AG09319 (cell line): ENCODE measurements around the genes PCGF1 and TLX2.

- RRBS, result no CpG with 5 or more reads among the region's 12 CpGs
Measured at GRCh38 chr2:73602074-73602548, 40.1 kb downstream of the NAT8 start.

- RRBS, result no CpG with 5 or more reads among the region's 2 CpGs
Measured at GRCh38 chr2:73908931-73909130, 16.0 kb downstream of the ACTG2 start.

GRCh38 chr2:73985435-73985732 lies 674 bp downstream of the TET3 start:
- RRBS, result under 1% methylated on average over 27 of the region's 35 CpGs

DNA sequence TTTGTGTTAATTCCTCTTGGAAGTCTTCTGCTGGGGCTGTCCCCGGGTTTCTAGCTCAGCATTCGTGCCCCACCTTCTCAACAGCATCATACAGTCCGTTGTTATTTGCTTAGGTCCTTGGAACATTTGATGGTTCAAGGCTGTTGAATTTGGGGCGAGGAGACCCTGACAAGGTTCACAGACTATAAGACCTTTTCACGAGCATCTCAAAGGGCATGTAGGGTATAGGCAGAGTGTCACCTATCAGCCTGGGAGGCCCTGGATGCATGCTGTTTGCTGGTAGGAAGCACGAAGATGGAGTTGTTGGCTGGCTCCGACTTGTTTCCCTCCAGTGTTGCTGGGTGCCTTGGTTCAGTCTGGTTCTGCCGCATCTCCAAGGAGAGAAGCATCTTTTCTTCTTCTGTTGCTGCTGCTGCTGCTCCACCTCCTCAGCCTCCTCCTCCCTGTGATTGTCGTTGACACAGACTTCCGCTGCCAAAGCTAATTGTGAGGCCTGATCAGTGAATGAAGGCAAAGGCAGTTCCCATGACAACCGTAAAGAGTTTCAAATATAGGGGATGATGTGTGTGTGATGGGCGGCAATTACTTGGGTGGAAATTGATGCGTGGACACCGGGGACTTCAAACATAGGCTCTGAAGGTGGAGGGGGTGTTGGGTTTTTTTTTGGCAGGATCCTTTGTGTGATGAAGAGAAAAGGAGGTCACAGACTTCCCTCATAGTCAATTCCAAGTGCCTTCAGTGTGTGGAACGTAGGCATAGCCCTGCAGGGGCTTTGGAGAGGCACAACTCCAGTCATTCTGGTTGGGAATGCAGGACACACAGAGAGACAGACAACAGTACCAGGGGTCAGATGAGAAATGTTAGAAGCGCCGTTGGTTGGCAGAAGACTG lies 13.7 kb downstream of the TET3 start:
- RRBS, result no CpG with 5 or more reads among the region's 17 CpGs

- RRBS, result no CpG with 5 or more reads among the region's 1 CpG
Measured at GRCh38 chr2:74054238-74054657, 69.5 kb downstream of the TET3 start.

DNA sequence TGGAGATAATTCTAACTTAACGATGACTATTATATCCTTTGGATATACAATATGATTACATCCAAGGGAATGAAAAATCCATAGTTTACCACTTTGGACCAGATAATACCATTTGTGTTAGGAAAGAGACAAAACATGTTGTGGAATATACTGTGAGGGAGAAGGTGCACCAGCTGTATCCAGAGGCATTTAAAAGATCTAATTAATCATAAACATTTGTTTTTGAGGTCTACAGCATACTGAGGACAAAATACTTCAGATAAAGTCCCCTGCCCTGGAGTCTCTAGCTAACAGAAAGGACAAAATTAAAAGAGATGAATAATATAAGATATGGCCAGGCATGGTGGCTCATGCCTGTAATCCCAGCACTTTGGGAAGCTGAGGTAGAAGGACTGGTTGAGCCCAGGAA lies 11.2 kb downstream of the MOB1A start:
- RRBS, result no CpG with 5 or more reads among the region's 1 CpG

- RRBS, result 1% methylated on average over 18 of the region's 72 CpGs
Measured at GRCh38 chr2:74198770-74199416, 478 bp downstream of the MTHFD2 start.

DNA sequence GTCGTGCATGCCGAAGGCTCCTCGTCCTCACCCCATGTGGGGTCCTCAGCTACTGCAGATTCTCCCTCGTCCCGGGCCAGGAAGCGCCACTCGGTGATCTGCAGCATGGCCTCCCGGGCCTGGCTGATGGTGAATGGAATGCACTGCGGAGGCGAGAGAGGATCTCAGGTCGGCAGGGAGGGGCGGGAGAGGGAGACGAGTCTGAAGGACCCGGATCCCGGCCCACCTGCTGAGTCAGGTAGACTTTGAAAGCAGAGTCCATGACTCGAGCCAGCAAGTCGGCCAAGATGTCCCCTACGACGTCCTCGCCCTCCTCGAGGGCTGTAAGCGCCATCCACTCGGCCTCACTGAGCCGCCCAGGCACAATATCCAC lies 5.6 kb downstream of the C2orf81 start:
- RRBS, result 47% methylated on average over 5 of the region's 24 CpGs

DNA sequence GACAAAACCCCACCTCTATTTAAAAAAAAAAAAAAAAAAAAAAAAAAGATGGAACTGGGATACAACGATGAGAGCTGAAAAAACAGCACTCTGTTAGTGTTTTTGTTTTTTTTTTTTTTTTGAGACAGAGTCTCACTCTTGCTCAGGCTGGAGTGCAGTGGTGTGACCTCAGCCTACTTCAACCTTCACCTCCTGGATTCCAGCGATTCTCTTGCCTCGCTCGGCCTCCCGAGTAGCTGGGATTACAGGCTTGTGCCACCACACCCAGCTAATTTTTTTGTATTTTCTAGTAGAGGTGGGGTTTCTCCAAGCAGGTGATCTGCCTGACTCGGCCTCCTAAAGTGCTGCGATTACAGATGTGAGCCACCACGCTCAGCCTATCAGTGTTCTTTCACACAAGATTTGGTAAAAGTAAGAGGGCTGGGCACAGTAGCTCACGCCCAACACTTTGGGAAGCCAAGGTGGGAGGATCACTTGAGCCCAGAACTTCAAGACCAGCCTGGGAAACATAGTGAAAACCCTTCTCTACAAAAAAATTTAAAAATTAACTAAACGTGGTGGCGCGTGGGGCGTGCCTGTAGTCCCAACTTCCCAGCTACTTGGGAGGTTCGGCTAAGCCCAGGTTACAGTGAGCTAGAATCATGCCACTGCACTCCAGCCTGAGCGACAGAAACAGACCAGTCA lies 1.2 kb downstream of the MRPL53 start:
- RRBS, result no CpG with 5 or more reads among the region's 15 CpGs

DNA sequence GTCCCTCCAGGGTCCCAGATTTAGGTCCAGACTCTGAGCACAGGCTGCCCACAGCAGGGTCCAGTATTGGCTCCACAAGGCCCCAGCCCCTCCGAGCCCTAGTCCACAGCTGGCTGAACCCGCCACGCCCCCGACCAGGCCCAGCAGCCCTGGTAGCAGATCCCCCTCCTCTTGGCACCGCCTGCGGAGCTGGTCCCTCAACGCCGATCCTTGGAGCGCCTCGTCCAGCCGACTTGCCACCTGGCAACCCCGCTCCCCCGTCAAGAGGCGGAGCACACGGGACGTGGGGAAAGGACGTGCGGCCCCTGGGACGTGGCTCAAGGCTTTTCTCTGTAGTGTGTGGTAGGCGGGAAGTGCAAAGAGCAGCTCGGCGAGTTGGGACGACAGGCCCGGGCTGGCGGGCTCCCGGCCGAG lies 931 bp downstream of the CCDC142 start:
- RRBS, result no CpG with 5 or more reads among the region's 27 CpGs

DNA sequence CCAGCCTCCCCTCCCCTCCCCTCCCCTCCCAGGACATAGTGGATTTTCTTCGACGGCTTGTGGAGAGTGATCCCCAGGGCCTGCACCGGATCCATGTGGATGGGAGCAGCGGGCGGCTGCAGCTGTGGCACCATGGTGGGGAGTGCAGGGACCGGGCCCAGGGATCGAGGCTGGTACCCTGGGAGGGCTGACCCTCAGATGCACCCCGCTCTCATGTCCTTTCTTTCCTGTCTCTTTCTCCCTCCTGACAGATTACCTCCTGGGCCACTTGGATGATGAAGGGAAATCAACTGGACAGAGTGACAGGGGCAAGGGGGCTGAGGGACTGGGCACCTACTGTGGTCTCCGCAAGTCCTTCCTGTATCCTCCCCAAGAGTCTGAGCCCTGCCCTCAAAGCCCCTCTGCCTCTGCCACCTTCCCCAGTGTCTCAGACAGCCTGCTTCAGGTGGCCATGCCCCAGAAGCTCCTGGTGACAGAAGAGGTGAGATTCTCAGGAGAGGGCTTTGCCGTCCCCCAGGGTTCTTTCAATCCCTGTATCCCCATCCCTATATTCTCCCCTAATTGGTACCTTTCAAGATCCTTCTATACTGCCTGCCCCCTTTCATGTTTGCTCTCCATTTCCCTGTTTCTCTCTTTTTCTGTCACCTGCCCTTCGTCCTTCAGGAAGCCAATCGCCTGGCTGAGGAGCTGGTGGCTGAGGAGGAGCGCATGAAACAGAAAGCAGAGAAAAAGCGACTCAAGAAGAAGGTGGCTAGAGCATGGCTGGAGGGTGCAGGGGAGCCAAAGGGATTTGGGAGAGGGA lies 7.3 kb downstream of the TTC31 start:
- RRBS, result 94% methylated on average over 4 of the region's 14 CpGs

- RRBS, result under 1% methylated on average over 10 of the region's 83 CpGs
Measured at GRCh38 chr2:74507073-74508205, at the start of gene PCGF1. Gene PCGF1 (minus strand): TSS chr2:74507695.

- RRBS, result 3% methylated on average over 23 of the region's 72 CpGs
Measured at GRCh38 chr2:74513847-74514761, at the start of gene TLX2. Gene TLX2 (plus strand): TSS chr2:74514450.

DNA sequence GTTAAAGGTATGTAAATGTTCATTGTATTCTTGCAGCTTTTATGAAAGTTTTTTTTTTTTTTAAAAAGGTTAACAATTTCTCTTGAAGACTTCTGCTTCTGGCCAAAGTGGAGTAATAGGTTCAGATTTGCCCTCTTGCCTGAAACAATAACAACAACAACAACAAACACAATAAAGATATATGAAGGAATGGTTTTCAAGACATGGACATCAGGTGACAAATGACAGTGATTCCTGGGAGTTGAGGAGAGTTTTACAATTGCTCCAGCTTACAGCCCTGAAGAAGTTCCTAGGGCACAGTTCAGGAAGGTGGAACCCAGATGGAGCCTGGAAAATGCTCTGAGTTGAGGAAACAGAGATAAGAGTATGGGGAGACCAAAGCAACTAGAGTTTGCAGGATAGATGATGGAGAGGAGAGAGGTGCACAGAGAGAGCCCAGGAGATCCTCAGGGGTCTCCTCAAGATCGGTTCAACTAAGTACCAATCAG lies 53.4 kb downstream of the SEMA4F start:
- RRBS, result no CpG with 5 or more reads among the region's 1 CpG

DNA sequence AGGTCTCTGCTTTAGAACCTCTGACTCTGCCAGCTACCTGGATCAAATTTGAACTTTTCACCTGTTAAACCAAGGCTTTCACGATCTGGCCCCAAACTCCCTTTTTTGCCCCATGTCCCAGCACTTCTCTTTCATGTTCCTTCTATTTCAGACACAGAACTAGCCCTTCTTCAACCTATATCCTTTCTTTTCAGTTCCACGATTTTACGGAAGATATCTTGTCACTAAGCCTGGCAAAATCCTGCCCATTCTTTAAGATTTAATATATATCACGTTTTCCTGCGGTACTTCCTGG lies 39.5 kb upstream of the POLE4 start:
- RRBS, result no CpG with 5 or more reads among the region's 5 CpGs

- RRBS, result no CpG with 5 or more reads among the region's 6 CpGs
Measured at GRCh38 chr2:74959349-74959751, 907 bp downstream of the POLE4 start.

- RRBS, result no CpG with 5 or more reads among the region's 8 CpGs
Measured at GRCh38 chr2:75570838-75571585, 10.3 kb upstream of the EVA1A start.

- RRBS, result no CpG with 5 or more reads among the region's 1 CpG
Measured at GRCh38 chr2:78708272-78708666, 317.2 kb upstream of the REG3G start.

GRCh38 chr2:79158190-79158497 lies 1.4 kb downstream of the REG3A start:
- RRBS, result no CpG with 5 or more reads among the region's 3 CpGs